Epithelial cell of proximal tubule (primary cell): ENCODE measurements around a stretch of chr7.

DNA sequence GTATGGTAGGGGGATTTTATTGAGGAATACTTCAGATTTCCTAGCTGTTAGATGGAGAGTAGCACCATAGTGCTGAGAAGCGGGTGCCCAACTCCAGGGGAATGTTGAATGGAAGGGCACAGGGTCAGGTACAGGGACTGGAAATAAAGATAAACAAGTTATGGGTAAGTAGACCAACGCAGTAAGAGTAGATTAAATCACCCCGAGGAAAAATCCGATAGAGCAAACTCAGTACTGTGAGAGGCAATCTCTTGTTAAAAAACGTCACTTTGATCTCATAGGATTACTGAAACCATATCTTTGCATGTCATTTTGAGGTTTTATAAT is 6.9 kb downstream of the AHR start:
- RAMPAGE, long total RNA = no peak
- RRBS = no CpG with 5 or more reads among the region's 5 CpGs

DNA sequence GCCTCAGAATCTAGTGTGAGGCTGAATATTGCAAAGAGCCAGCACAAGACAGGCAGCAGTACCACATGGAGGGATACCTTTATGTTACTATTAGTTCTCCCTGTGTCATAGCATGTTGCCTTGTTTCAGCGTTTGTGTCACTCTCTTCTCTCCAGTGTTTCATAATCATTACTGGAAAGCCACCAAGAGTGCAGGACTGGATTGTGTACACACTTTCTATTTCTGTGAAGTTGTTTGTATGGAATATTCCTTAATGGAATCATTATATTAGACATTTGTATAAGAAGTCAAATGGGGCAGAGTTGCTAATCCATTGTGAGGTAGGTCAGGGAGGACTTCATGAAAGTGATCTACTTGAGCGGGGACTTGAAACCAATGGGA is 8.6 kb downstream of the AHR start:
- RAMPAGE, long total RNA = no peak
- RRBS = no CpG with 5 or more reads among the region's 2 CpGs

GRCh38 chr7:17371857-17372667 is 73.6 kb downstream of the AHR start:
- RAMPAGE, long total RNA = no peak
- RRBS = no CpG with 5 or more reads among the region's 3 CpGs

DNA sequence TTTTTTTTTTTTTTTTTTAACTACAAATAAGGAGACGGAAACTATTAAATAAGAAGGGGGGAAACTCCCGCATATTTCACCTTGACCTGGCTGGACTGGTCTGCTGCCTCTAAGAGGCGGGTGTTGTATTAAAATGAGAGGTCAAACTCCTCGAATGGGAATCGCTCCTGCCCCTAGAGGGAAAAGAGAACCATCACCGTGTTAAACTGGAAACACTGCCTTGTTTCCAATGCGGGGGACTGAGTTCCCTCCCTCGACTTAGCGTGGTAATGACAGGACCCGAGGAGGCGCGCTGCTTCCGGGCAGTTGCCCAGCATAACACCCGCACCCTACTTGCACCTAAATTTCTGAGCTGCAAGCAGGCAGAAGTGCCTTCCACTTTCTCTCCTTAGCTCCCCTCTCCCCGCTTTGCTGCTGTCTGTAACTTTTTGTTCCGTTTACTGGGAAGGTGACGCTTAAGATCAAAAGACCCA is 1.1 kb upstream of the ITGB8 start:
- RAMPAGE, long total RNA = no peak
- RRBS = no CpG with 5 or more reads among the region's 17 CpGs

- RAMPAGE, long total RNA = no peak
- RRBS = no CpG with 5 or more reads among the region's 6 CpGs
These were observed 62.1 kb downstream of the DNAH11 start for GRCh38 chr7:21604809-21605422.

- RAMPAGE, long total RNA = no peak
- RRBS = no CpG with 5 or more reads among the region's 20 CpGs
These were observed 47.3 kb downstream of the CDCA7L start for GRCh38 chr7:21898158-21899003.

- RAMPAGE, long total RNA = no peak
- RRBS = no CpG with 5 or more reads among the region's 11 CpGs
These were observed 145.4 kb upstream of the CDCA7L start for GRCh38 chr7:22091085-22091525.

DNA sequence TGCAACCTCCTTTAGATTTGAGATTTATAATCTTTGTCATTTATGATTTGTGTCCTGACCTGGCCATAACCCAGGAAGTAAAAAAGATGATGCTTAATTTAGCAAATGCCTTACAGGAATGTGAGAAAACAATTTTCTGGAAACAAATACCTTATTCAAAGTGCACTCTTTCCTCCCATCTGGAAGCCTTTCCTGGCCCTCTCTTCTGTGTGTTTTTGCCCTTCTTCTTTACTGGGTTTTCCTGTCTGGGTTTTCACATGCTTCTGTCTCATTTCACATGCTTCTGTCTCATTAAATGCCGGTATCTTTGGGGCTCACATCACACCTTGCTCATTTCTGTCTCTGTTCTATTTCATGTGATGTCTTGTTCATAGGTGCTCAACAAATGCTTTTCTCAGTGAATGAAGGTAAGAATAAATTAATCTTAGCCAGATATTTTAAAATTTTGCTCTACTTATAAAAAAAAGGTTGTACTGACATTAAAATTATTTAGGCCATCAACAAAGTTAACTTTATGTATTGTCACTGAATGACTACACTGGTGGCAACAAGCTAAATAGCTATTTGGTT is 149.1 kb downstream of the RAPGEF5 start:
- RAMPAGE, long total RNA = no peak
- RRBS = no CpG with 5 or more reads among the region's 1 CpG

DNA sequence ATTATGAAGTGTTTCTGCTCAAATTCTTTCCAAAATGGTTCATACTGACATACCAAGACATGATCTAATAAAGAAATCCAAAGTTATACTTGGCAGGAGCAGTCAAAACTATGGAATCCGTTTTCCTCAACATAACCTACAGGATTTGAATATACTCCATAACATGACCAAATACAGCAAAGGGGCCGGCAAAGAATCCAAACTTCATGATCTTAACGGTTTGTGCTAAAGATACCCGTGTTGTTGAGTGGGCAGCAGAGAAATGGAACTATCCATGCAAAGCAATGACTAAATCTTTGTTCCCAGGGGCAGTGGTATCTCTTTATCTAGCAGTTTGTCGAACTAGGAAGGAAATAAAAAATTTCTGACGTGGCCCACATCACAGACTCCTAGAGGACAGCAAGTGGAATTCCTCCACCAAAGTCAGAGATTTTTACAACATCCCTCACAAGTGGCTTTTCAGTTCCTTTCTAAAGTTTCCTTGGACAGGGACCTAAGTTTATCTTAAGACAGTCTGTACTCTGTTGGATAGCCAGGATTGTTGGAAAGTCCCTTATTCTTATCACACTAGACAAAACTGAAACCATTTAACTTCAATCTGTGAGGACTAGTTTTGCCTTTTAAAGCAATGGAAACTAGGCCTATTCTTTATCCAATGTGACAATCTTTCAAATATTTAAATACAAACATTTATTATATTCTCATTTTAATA is 136.1 kb downstream of the RAPGEF5 start:
- RAMPAGE, long total RNA = no peak
- RRBS = no CpG with 5 or more reads among the region's 6 CpGs

DNA sequence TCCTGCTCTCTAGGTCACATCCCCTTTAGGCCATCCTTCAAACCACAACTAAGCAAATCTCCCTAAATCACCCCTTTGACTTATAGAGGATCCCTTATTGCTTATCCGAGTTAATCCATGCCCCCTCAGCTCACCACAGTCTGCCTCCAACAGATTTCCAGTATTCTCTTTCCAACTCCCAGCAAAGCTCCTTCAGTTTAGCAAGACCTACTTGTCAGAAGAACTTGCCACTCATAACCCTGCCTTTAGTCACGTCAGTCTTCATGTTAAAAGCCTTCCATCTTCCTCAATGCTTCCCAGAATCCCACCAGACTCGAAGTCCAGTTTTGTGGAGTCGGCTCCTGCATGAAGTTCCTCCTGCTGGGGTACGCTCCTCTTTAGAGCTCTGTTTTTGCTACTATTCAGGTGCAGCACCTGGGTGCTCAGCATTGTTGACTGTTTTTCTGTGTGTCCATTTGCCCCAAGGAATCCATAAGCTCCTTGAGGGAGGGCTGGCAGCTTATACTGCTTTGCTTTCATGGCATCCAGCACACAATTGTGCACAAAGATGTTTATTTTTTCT is 38.4 kb downstream of the RAPGEF5 start:
- RAMPAGE, long total RNA = no peak
- RRBS = no CpG with 5 or more reads among the region's 5 CpGs

- RAMPAGE, long total RNA = no peak
- RRBS = no CpG with 5 or more reads among the region's 1 CpG
These were observed 10.5 kb downstream of the RAPGEF5 start for GRCh38 chr7:22346414-22346870.

DNA sequence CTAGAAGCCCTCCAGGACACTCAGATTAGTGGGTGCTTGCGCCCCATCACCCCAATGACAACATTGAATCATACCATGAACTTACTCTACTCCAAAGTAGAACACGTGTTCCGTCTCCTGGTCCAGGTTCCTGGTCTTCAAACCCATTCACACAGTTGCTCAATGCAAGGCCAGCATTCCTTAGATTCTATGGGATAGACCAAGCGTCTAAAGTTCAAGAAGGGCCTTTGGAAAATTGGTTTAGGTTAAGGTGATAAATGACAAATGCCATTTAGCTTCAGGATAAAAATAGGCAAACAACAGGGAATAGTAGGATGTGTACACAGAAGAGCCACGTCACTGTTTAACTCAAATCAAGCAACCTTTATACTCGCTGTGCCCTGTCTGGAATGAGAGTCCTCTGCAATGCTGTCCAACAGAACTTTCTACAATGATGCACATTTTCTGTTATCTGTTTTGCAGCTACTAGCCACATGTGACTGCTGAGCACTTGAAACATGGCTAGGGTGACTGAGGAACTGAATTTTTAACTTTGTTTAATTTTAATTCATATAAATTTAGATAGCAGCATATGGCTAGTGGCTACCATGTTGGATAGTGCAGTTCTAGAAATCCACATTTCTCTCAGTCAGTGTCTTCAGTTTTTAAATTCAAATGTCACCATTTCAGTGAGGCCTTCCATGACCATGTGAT is 2.4 kb upstream of the RAPGEF5 start:
- RAMPAGE, long total RNA = no peak
- RRBS = no CpG with 5 or more reads among the region's 6 CpGs

DNA sequence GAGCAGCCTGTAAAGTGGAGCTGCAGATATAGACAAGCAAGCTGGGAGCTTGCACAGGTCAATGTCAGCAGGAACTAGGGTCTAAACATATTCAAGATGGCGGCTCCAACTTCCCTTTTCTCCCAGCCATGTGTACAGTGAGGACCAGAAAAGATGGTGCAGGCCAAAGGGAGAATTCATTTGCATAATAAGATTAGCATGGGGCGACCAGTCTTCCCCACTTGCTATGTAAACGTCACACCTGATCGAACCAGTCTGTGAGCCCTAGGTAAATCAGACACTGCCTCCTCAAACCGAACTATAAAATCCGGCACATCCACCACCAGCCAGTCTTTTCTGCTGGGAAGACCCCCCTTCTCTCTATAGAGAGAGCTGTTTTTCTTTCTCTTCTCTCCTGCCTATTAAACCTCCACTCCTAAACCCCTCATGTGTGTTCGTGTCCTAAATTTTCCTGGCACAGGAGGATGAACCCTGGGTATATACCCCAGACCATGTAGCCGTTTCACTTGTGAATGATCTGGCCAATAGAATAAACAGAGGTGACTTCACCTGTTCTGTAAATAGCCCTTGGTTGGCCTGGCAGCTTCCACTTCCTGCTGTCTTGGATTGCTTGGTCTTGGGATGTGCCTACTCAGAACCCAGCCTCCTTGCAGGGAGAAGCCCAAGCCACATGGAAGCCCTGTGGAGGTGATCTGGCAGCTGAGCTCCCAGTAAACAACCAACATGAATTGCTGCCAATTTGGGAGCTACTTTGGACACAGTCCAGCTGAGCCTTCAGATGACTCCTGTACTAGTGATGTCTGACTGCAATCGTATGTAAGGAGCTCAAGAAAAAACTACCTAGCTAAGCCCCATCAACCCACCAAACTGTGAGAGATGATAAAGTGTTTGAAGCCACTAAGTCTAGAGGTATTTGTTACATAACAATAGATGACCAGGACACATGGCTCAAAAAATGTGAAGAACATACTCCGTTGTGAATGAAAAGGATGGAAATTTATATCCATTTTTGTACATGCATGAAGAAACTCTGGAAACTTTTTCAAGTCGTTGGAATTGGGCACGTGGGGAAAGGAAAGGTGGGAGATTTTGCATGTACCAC is 4.8 kb upstream of the RAPGEF5 start:
- RAMPAGE, long total RNA = no peak
- RRBS = no CpG with 5 or more reads among the region's 12 CpGs

GRCh38 chr7:22722473-22723000 is 4.5 kb upstream of the IL6 start:
- RAMPAGE, long total RNA = no peak
- RRBS = no CpG with 5 or more reads among the region's 6 CpGs

DNA sequence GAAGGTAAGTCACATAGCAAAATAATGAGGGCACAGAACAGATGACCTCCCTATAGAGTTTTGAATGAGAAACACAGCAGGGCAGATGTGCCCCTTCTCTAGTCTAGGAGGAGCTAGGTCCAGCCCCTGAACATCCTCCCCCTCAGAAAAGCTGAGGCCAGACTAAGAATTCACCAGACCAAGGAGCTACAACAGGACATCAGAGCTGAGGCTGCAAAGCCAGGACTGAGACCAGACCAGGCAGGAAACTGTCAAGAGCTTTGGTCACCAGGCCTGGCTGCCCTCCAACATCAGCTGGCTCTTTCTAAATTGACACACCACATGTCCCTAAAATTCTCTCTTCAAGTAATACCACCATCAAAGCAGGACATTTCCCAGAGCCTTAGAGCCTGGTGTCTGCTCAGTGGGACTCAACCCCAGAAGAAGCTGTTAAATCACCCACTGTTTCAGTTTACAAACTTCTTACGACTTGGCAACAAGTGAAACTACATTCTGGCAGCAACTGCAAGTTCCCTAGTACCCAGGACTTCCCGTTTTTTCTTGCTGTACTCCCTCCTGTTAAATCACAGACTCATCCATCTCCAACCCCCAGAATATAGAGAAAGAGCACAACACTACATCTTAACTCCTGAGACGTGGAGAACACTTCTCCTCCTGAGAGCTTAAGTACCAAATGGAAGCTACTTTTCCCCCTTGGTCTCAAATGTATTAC is 3.8 kb upstream of the IL6 start:
- RAMPAGE, long total RNA = no peak
- RRBS = no CpG with 5 or more reads among the region's 3 CpGs

GRCh38 chr7:22811929-22813010 is 10.4 kb downstream of the TOMM7 start:
- RAMPAGE, long total RNA = no peak
- RRBS = no CpG with 5 or more reads among the region's 11 CpGs

DNA sequence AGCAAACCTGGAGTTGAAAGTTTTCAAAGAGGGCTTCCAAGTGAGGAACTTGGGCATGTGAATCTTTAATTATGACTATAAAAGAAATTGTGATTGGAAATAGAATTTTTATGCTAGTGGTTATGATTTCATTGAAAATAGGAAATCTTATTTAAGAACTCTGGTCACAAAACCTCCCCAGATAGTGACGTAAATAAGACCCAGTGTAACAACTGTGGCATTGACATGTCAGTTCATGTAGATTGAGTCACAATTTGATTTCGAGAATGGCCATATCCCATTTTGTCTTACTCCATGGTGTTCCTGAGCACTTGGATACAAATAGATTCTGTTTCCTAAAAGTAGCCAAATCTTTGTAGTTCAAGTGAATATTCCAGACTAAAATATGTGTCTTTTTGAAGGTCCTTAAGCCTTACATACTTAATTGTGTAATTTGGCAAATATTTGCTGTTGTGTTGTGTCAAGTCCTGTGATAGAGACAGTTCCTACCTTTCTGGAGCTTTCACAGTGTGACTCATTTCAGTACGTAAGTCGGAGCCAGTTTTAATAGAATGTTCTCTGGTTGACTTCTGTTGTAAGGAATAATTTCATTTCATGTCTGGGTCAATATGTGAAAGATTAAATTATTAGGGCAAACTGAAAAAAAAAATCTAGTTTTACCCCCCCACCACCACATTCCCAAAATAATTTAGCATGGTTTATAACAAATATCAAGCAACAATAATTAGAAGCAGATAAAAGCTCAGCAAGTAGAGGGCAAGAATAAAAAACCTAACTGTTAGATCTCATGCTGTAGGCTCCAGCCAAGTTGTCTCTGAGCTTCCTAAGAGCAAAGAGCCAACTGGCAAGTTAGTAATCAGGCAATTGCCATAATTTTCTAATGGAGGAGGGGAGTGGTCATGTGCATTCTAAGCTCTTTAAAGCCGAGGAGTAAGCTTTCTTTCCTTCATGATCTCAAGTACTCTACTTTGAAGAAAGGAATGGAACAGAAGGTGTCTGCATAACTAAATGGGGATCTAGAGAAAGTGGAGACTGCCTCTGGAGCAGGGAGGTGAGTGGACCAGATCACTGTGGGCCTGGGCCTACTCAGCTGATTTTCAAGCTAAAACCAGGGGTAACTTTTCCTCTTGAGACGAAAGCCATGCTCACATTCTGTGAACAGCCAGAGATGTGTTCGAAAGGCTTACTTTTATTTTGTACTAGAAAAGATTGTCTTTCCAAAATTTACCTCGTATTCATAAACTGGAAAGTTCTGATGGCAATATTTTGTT is 37.4 kb upstream of the TOMM7 start:
- RAMPAGE, long total RNA = no peak
- RRBS = no CpG with 5 or more reads among the region's 8 CpGs

DNA sequence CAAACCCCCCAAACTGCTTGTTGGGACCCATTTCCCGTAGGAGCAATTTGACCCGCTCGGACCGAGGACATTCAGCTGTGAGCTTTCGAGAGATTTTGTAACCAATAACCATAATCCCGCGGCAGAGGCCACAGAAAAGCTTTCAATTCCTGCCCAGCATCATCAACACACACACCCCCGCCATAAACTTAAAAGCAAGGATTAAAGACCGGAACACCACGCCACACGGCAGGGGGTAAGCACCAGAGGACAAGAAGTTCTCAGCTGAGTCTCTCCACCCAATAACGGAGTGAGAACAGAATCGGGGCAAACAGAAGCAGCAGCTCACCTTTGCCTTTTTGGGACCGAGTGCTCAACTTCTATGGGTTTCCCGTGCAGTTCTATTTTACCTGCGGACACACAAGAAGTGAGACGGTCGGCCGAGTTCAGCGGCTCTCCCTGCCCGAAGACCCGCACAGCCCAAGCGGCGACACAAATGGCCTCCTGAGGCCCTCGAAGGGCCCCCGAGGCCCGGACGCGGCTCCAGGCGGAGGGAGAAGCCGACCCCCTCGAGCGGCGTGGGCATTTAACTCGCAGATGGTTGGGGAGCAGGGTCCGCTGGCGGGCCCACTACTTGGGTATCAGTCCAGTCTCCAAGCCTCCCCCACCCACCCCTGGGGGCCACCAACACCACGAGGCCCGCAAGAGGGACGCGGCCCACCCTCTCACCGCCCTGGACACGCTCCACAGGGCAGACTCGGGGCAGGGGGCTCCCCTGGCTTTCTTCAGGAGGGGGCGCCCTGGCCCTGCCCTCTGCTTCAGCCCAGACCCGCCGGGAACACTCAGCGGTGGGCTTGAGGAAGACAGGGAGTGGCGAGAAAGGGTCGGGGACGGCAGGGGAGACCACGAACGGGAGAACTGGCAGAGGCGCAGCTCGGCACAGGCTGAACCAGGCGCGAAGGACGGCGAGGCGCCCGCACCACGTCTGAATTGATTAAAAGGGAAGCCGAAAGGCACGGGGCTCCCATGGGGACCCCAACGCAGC is 1.8 kb downstream of the IGF2BP3 start:
- RAMPAGE, long total RNA = no peak
- RRBS = no CpG with 5 or more reads among the region's 65 CpGs

- RAMPAGE, long total RNA = no peak
These were observed 6.3 kb upstream of the IGF2BP3 start for GRCh38 chr7:23476278-23477233.

DNA sequence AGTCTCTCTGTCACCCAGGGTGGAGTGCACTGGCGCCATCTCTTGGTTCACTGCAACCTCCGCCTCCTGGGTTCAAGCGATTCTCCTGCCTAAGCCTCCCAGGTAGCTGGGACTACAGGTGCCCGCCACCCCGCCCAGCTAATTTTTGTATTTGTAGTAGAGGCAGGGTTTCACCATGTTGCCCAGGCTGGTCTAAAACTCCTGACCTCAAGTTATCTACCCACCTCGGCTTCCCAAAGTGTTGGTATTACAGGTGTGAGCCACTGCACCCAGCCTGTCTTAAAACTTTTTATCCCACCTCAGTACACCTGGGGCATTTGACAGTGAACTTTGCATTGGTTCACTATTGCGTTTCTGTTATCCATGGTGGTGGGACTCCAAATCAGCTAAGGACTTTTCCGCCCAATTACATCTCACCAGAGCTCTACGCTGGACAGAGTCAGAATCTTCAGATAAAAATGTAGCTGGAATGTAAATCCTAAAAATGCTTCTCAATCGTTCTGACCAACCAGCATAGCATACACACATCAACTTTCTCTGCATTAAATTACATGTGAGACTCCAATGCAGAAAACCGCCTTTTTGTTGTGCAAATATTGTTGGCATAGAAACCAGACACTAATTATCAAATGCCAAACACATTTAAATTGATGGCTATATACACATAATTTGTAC is 10.9 kb downstream of the TRA2A start:
- RAMPAGE, long total RNA = no peak
- RRBS = no CpG with 5 or more reads among the region's 11 CpGs